Bronchus fibroblast of lung (primary cell): ENCODE results near the genes MYO7A, CLNS1A, RSF1 and NDUFC2.

- RAMPAGE, long total RNA = no peak
Measured at GRCh38 chr11:77010049-77010761, 24.0 kb upstream of the B3GNT6 start.

- RAMPAGE, long total RNA = no peak
Measured at GRCh38 chr11:77029566-77030335, 4.4 kb upstream of the B3GNT6 start.

DNA sequence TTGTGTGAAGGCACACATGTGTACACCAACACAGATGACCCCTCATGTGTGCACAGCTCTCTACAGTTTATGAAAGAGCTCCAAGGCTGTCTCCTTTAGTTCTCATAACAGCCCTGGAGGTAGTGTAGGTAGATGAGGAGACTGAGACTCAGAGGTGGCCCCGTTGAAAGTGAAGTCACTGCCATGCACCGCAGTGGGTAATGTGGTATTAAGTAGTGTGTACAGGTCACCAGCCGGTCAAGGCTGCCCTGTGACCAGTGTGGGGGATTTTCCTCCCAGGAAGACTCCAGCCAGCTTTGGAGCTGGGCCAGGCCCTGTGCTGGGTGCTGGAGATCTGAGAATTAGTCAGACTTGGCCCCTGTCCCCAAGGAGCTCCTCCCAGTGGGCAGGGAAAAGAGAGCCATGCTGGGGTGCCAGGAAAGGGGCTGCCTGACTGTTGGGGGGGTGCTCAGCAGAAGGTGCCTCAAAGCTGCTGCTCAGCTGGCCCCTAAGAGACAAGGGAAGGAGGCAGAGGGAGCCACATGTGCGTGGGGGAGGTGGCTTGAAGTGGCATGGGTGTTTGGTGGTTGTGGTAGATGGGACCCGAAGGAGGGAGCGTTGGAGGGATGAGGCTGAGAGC lies 5.4 kb downstream of the OMP start:
- RAMPAGE, long total RNA = no peak

DNA sequence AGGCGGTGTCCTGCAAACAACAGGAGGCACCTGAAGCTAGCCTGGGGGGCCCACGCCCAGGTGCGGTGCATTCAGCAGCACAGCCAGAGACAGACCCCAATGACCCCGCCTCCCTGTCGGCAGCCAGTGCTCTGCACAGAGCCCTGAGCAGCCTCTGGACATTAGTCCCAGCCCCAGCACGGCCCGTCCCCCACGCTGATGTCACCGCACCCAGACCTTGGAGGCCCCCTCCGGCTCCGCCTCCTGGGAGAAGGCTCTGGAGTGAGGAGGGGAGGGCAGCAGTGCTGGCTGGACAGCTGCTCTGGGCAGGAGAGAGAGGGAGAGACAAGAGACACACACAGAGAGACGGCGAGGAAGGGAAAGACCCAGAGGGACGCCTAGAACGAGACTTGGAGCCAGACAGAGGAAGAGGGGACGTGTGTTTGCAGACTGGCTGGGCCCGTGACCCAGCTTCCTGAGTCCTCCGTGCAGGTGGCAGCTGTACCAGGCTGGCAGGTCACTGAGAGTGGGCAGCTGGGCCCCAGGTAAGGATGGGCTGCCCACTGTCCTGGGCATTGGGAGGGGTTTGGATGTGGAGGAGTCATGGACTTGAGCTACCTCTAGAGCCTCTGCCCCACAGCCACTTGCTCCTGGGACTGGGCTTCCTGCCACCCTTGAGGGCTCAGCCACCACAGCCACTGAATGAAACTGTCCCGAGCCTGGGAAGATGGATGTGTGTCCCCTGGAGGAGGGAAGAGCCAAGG lies at the start of gene MYO7A:
TSS of gene MYO7A (plus strand) at position 281 of the 743 bp plus-strand sequence.
- RAMPAGE, long total RNA = no peak

- RAMPAGE, long total RNA = no peak
Measured at GRCh38 chr11:77154280-77154864, 26.3 kb downstream of the MYO7A start.

DNA sequence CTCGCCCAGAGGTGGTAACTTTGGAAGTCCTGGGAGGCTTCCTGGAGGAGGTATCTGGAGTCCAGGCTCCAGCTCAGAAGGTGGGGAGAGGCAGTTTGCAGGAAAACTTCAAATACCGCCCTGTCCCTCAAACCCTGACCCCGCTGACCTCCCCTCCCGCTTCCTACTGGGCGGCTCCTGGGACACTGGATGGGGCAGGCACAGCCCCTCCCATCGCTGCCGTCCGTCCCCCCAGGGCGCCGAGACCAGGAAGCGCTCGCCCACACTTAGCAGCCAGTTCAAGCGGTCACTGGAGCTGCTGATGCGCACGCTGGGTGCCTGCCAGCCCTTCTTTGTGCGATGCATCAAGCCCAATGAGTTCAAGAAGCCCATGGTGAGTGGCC lies 44.5 kb downstream of the MYO7A start:
- RAMPAGE, long total RNA = no peak

GRCh38 chr11:77637335-77638232 lies at the start of gene CLNS1A:
Gene CLNS1A (minus strand): TSS chr11:77637794.
- RAMPAGE, long total RNA = start-site peak on the minus strand at chr11:77637773-77637796, 3,060 and 2,291 reads in 2 replicates

GRCh38 chr11:77642040-77642613 lies 4.5 kb upstream of the CLNS1A start:
- RAMPAGE, long total RNA = no peak

DNA sequence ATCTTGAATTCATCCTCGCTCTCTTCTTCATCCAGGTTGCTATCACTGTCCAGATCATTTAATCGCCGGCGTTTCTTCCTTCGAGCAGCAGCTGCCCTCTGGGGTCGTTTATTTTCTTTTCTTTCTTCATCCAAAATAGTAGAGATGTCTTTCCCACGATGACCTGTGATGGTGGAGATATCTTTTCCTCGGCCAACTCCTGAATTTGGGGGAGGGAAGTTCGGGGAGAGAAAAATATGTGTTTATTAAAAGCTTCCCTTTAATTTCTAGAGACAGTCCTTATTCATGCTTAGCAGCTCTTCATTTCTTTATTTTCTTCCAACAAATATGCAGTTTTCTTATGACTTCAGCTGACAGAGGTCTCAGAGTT lies 39.2 kb upstream of the CLNS1A start:
- RAMPAGE, long total RNA = no peak

DNA sequence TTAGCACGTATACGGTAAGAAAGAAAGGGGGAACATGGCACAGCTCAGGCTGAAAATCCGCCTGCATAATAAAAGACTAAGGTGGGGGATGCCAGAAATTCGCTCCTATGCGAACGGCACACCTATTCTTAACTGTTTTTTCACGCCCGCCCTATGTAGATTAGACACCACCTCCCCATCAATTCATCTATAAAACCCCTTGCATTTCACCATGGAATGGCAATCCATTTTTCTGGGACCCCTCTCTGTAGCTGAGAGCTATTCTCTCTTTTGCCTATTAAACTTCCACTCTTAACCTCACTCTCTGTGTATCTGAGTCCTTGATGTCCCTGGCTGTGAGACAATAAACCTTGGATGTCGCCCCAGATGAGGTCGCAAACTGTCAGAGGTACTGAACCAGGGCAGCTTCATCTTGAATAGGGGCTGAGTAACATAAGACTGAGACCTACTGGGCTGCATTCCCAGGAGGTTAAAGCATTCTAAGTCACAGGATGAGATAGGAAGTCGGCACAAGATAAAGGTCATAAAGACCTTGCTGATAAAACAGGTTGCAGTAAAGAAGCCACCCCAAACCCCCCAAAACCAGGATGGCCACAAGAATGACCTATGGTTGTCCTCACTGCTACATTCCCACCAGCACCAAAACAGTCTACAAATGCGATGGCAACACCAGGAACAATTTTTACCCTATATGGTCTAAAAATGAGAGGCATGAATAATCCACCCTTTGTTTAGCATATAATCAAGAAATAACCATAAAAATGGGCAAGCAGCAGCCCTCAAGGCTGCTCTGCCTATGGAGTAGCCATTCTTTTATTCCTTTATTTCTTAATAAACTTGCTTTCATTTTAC lies 68.0 kb downstream of the RSF1 start:
- RAMPAGE, long total RNA = no peak

GRCh38 chr11:77820457-77821069 lies at the start of gene RSF1:
Gene RSF1 (minus strand): TSS chr11:77820722.
- RAMPAGE, long total RNA = no peak

GRCh38 chr11:78022303-78022985 lies 632 bp downstream of the KCTD14 start:
- RAMPAGE, long total RNA = no peak

GRCh38 chr11:78079527-78080182 lies at the start of gene NDUFC2:
Gene NDUFC2 (minus strand): TSS chr11:78079862.
- RAMPAGE, long total RNA = start-site peak on the minus strand at chr11:78079830-78079892, 351 and 5,033 reads in 2 replicates

- RAMPAGE, long total RNA = no peak
Measured at GRCh38 chr11:78293386-78294119, 104.8 kb downstream of the USP35 start.

DNA sequence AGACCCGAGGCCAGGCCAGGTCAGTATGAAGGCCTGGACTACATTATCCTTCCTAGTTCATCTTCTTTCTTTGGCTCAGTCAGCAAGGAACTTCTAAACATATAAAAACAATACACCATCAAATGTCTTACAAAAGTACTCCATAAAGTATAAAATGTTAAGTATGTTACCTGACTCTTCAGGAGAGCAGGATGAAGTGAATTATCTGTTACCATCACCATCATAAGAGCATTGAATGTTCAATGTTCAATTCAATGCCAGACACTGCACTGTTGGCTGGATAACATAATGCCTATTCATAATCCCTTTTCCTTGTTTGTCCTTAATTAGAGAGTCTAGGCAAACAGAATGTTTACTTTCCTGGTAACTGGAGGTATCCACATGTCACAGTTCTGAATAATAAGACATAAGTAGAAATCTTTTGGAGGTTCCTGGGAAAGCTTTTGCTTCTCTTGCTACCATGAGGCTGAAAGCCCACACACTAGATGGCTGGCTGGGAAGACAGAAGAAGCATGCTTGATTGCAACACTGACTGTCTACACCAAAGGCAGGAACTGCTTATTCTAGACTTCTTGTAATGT lies 79.6 kb downstream of the GAB2 start:
- RAMPAGE, long total RNA = no peak

- RAMPAGE, long total RNA = no peak
Measured at GRCh38 chr11:78355119-78355731, 62.4 kb downstream of the GAB2 start.

DNA sequence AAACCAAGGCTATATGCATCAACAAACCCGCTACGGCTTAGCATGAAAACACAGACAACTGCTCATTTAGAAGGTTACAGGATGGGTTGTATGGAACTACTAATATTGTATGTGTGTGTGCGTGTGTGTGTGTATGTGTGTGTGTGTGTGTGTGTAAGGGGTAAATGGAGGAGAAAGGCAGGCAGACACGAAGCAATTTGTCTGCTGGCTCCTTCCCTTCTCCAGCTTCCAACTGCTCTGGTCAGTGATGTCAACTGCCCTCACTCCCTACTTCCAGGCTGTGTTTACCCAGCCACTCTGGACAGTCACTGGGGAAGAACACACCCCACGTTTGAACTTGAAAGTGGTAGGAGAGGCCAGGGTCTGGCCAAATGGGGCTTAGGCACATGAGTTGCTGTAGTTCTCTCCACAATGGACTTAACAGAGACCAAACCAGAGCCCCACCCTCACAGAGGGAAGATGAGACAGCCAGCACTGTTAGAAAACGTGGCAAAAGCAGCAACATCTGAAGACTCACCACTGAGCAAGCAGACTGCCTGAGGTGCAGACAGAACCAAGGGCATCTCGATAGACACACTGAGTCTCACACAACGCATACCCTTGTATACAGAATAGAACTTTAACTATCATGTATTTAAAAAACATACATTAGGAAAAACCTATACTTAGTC lies 46.9 kb downstream of the GAB2 start:
- RAMPAGE, long total RNA = no peak

GRCh38 chr11:78429519-78430149 lies 12.0 kb upstream of the GAB2 start:
- RAMPAGE, long total RNA = no peak

DNA sequence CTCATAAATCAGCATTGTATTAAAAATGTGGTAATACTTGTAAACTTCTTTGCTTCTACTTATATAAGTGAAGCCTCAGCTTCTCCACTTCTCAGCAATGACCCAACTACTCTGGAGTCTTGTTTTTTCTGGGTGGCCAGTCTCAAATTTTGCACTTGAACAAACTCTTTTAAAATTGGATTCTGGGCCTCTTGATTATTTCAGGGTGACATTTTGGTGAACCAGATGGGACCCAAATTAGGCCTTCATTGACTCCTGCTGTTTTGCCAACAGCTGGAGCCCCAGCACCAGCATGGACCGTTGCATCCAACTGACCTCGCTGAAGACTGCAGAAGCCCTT lies 41.8 kb downstream of the NARS2 start:
- RAMPAGE, long total RNA = no peak

DNA sequence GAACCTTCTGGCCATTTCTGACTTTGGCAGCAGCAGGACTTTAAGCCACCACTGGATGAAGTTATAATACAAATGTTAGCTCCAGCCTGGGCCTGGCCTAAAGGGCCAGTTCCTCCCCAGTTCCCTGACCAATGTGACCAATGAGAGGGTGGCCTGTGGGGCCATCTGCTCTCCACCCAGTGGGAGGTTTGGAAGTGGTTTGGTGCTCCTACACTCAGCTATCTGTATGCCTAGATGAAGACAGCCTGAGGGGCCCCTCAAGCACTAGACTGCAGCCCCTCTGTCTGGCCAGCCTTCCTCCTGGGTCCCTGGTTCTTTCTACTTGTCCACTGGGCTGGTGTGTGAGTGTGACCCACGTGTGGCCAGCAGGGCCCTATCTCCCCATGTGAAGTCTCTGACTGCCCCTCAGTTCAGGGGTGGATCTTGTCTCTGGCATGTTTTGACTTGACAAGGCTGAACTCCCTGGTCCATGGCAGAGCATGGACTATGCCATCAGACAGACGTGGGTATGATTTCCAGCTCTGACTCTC lies 254.2 kb upstream of the NARS2 start:
- RAMPAGE, long total RNA = no peak